AG09319 (cell line): ENCODE measurements around a stretch of chr11.

DNA sequence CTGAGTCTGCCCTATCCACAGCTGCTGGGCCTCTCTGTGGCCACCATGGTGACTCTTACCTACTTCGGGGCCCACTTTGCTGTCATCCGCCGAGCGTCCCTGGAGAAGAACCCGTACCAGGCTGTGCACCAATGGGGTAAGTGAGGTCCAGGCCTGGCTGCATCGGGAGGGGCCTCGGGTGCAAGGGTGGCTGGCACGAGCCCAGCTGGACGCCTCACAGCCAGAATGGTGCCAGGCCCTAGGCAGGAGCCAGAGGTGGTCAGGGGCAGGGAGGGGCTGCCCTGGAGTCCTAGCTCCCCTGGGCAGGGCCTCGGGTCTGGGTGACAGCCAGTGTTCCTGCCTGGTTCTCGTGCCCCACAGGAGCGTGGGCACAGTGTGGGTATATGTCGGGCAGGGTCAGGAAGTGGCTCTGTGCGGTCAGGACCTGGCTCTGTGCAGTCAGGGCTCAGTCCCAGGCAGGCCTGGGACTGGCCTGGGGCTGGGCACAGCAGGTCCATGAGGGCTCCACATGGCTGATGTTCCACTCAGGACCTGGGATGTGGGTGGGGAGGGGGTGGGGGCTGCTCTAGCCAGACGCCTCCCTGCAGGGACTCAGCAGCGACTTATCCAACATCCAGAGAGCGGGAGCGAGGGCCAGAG lies 1.1 kb downstream of the TSPAN32 start:
- RRBS: no CpG with 5 or more reads among the region's 18 CpGs

GRCh38 chr11:2305949-2307029 lies 4.5 kb downstream of the TSPAN32 start:
- RRBS: no CpG with 5 or more reads among the region's 16 CpGs

- RRBS: no CpG with 5 or more reads among the region's 15 CpGs
Observed at GRCh38 chr11:2367495-2368512, 9.3 kb upstream of the CD81 start.

DNA sequence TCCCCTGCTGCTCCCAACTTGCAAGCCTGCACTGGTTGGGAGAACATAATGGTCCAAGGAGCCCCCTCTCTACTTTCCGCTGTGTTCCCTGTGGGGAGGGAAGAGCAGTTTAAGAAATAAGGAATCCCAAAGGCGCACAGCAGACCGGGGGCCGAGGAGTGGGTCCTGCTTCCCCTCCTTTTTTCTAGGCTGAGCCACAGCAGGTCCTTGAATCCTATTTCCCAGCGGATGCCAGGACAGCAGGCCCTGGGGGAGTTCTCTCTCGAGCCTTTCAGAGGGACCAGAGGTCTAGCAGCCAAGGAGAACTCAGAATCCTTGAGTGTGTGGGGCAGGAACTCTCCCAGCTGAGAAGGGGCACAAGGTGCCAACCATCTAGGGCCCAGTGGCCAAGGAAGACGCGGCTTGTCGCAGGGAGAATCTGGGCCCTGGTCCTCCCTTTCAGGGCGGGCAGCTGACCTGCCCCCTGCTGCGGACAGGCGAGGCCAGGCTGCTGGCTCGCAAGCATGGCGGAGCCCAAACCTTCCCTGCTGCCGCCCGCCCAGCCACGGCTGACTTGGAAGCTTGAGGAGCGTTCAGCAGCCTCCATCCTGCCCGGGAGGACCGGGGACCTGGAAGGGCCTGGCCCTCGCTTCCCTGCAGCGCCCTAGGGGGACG lies 1.1 kb upstream of the TSSC4 start:
- RRBS: 2% methylated on average over 4 of the region's 23 CpGs

DNA sequence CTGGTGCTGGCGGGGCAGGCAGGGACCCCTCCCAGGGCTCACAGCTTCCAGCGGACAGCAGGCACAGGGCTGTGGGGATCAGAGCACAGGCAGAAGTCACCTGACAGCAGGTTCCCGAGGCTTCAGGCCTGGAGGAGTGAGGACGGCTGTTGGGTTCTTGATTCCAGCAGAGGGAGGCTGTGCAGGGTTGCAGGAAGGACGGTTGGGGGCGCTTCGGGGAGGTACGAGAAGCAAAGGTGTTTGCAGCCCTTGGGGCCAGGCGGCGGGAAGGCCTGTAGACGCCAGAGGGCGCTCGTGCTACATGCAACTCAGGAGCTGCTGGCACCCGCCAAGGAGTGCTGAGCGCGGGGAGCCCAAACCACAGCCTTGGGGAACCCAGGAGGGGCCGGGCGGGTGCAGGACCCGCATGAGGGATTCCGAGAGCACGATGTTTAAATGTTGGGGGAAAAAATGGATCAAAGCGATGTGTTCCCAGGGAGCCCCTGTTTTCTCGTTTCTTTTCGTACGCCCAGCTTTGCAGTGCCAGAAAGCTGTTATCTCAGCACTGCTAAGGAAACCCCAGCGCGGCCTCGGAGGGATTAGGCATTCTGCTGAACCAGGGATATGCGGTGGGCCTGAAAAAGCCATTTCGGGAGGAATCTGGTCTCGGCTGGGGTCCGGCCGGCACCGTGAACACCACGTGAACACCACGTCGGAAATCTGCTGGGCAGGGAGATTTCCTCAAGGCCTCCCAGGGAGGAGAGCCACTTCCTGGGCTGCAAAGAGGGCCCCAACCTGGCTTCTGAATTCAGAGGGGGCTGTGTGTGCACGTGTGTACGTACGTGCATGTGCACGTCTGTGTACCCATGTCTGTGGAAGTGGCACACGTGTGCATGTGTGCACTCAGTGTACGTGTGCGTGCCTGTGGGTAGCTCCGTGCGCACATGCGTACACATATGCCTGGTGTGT lies 88.1 kb downstream of the KCNQ1 start:
- RRBS: no CpG with 5 or more reads among the region's 47 CpGs

DNA sequence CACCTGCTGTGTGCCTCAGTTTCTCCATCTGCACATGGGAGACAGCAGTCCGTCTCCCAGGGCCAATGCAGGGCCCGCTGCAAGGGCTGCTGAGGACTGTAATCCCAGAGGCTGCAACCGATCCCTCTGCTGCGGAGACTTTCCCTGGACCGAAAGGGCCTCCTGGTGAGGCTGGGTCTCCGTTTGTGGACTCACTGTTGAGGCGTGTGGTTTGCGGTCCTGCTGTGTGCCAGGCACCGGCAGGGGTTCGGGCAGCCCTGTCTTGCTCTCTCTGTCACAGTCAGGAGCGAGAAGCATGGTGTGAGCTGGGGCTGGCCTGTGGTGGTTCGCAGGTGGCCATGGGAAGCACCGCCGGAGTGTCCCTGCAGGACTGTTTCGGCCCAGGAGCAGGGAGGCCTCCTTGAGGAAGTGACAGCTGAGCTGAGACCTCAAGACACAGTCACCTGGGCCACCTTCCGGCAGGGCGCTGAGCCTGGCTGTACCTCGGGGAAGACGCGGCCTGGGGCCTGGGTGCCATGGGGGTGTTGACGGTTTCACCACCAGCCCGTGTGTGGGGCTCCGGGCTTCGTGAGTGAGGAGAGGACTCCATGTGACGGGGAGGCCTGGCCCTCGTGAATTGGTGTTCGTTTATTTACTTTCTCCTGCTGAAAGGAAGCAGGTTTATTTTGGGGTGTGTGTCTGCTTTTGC lies 132.3 kb downstream of the KCNQ1 start:
- RRBS: no CpG with 5 or more reads among the region's 27 CpGs

GRCh38 chr11:2583079-2583652 lies 138.4 kb downstream of the KCNQ1 start:
- RRBS: 32% methylated on average over 3 of the region's 28 CpGs

DNA sequence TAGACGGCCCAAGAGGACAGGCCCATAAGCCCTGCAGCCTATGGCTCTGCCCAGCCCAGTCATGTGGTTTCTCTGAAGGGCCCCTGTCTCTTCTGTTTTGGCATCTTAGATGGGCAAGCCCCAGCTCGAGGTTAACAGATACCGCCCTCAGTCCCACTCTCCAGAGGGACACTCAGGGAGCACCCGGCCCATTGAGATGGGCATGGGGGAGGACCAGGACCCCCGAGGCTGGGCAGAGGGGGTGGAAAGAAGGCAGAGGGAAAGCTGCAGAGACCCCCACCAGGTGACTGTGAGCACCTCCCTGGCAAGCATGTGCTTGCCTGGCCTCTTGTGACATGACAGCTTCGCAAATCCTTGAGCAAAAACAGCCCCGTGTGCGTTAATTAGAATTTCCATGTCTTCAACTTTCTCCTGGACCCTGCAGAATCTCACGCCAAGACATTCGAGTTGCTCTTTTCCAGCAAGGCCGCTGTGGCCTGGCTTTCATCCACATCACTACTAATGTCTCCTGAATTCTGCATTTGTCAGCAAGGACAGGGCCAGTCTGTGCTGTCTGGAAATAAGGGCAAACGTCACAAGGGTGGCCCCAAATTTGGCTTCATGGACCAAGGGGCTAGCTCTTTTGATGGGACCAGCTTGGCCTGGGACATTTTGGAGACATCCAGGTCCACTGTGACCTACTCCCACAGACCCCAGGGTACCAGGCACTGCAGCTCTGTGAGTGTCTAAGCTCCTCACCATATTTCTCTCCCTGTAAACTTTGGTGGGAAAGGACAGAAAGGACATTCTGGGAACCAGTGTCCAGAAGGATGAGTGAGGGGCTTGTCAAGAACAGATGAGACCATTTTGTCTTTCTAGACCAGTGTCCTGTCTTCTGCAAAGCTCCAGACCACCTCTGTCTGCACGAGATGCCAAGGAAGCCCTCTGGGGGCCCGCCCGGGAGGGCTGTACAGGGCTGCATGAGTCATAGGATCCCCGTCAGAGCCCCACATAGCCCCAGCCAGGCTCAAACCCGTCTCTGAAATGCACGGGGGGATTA lies 219.2 kb downstream of the CDKN1C start:
- RRBS: no CpG with 5 or more reads among the region's 18 CpGs

DNA sequence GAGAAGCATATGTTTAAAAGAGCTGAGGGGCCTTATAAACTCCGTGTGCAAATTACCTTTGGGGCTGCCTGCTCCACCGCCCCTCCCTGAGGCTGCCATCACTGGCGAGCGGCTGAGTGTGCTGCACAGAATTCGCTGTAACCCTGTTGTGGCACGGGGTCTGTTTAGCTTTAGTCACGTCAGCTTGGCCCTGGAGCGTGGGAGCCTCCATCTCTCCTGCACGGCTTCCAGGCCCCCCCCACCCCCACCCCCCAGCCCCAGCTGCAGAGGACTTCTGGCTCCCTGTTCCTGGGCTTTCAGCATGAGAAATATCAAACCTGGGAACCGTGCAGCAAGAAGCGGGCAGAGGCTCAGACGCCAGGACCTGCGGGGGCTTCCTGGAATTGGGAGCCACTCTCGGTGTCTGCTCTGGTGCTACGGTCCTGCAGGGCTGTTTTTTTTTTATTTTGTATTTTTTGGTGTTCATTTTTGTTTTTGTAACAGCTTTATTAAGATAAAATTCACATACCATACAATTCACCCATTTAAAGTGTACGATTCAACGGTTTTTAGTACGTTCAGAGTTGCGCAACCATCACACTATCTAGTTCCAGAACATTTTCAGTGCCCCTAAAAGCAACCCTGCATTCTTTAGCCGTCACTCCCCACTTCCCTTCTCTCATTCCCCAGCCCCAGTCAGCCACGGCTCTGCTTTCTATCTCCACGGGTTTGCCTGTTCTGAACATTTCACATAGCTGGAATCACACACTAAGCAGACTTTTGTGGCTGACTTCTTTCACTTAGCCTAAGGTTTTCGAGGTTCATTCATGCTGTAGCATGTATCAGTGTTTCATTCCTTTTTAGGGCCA lies 176.4 kb downstream of the CDKN1C start:
- RRBS: no CpG with 5 or more reads among the region's 23 CpGs

DNA sequence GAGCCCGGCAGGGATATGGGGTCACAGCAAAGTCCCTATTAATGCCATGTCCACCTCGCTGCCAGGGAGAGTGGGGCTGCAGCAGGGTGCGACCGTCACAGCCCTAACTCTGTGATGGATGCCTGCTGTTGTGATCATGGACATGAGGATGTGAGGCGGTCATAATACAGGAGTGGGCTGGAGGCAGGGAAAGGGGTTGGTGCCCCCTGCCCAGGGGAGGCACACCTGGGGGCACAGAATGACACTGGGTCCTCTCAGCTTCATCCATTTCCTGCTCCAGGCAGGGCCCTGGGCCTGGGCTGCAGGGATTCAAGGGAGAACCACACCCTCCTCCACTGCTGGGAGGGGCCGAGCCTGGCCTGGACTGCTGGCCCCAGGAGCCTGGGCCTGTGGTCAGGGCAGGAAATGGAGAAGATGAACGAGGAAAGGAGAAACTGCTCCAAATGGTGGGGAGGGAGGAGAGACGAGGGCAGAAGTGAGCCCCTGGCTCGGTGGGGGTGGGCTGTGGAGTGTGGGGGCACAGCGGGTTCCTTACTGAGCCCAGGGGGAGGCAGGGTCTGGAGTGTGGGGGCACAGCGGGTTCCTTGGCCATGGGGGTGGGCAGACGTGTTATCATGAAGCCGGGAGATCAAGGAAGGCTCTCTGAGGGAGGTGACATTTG lies 147.7 kb downstream of the CDKN1C start:
- RRBS: 76% methylated on average over 1 of the region's 13 CpGs

- RRBS: no CpG with 5 or more reads among the region's 5 CpGs
Observed at GRCh38 chr11:2882677-2883064, 2.9 kb downstream of the CDKN1C start.

- RRBS: 2% methylated on average over 20 of the region's 131 CpGs
Observed at GRCh38 chr11:2883956-2884859, 1.4 kb downstream of the CDKN1C start.

GRCh38 chr11:2891783-2893230 lies 6.7 kb upstream of the CDKN1C start:
- RRBS: 8% methylated on average over 6 of the region's 46 CpGs

- RRBS: 25% methylated on average over 10 of the region's 66 CpGs
Observed at GRCh38 chr11:2909257-2909938, 7.3 kb downstream of the SLC22A18 start.

GRCh38 chr11:2913071-2914031 lies 11.3 kb downstream of the SLC22A18 start:
- RRBS: no CpG with 5 or more reads among the region's 27 CpGs

- RRBS: no CpG with 5 or more reads among the region's 7 CpGs
Observed at GRCh38 chr11:2923778-2924147, 5.5 kb downstream of the PHLDA2 start.

- RRBS: no CpG with 5 or more reads among the region's 11 CpGs
Observed at GRCh38 chr11:3003828-3004520, 11.8 kb upstream of the NAP1L4 start.

DNA sequence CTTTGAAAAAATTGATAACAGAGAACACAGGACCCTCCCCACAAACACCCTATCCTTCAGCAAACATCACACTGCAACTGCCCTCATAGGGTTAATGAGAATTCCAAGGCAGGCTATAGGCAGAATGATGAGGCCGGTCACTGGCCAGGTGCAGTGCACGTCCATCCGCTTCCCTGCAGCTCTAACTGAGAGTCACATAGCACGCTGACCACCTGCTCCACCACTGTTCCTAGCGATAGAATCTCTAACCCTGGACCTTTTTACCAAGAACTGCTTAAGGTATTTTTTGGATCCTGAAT lies 29.8 kb upstream of the NAP1L4 start:
- RRBS: no CpG with 5 or more reads among the region's 5 CpGs

- RRBS: 93% methylated on average over 8 of the region's 32 CpGs
Observed at GRCh38 chr11:3105817-3106554, 48.8 kb upstream of the CARS1 start.

GRCh38 chr11:3476543-3477420 lies 97.8 kb upstream of the ZNF195 start:
- RRBS: no CpG with 5 or more reads among the region's 26 CpGs